Peripheral blood mononuclear cell (primary cell): ENCODE data around the genes NT5DC1, CALHM6, RSPH4A, KPNA5 and DCBLD1.

DNA sequence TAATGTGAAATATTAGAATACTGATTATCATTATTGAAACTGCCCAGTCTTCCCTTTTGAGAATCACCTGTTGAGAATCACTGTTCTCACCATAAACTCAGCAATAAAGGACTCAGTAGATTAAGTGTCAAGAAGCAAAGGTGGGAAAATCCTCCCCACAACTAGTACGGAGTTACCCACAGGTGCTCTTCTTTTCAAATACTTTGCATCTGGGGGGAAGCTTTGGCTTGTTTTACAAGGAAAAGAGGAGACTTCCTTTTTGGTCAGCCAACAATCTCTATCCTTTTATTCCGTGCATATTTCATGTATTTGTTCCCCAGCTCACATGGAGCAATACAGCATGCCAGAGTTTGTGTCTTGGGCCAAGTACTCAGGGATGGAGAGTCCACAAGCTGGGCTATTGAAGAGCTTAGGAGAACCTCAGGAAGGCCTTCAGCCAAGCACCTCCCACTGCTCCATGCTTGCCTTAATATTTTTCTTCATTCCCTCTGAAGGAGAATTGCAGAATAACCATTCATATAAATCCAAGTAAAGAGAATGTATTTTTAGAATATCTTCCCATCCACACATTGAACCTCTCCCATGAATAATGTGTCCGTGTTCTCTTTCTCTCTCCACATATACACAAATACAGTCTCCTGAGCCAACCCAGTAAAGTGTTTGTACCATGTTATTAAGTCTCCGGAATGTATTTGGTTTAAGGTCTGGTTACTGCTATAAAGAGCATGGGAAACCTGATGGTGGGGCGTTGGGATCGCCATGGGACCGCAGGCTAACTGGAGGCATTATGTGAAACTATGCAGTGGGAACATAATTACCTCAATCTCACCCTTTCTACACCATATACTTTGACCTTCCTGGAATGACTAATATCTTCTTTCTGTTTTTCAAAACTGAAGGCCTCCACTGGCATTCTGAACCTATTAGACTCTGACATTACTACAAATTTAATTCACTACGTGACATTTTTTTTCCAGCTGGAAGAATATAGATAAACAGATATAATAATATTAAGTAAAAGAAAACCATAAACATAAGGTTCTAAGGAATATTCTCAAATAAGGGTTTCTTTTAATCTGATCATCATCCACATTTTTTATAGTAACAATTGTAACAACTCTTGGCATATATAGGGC, 3.0 kb downstream of the LAMA4 start:
- PRO-cap, 8 experiments: no peak in any of the 8 experiments

- PRO-cap, 8 experiments: peak in 6 of 8 experiments; most common plus-strand start chr6:113631401 (in 4); most common minus-strand start chr6:113631201 (in 3)
Measured at GRCh38 chr6:113630638-113631707, 226.2 kb upstream of the MARCKS start.

DNA sequence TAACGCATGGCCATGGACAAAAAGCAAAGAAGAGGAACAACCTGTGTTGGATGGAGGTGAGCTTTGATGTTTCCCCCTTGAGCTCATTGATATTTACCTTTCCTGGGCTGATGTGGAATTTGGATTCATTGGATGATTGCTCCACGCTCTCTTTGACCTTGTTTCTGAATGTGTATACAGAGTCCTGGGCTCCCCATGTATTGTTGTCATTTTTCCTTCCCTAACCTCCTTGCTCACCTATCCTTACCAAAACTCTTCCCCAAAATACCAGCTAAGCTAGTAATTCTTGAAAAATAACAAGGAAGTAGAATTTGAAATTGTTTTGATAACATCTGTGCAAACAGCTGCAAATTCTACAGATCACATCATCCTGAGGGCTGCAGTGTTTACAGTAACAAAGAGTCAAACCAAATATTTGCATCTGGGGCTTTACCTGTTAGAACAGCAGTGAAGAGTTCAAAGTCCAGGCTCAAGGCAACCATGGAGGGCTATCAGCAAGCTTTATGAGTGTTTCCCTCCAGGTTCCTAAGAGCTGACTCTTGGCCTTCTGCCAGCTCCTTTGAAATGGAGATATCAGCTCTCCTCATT, 214.3 kb upstream of the MARCKS start:
- PRO-cap, 8 experiments: no peak in any of the 8 experiments

- PRO-cap, 8 experiments: no peak in any of the 8 experiments
Measured at GRCh38 chr6:113879067-113879701, 22.0 kb downstream of the MARCKS start.

GRCh38 chr6:116100543-116101676, at the start of gene NT5DC1:
TSS of gene NT5DC1 (plus strand) at chr6:116100853.
- PRO-cap, 8 experiments: peak in 8 of 8 experiments; most common plus-strand start chr6:116101247 (in 5); most common minus-strand start chr6:116100697 (in 8)

DNA sequence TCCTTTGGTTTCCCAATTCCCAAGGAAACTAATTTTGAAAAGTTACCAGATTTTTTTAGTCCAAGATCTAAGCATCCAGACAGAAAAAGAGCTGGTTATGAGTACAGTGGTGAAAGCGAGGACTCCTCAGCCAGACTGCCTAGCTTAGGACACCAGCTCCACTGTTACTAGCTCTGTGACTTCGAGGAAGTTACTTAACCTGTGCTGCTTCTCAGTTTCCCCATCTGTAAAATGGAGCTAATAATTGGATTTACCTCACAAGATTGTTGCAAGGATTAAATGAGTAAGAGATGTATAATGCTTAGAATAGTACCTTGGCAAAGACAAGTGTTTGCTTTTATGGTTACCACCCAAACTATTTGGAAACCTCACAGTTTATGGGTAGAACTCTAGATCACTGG, 1.1 kb downstream of the NT5DC1 start:
- PRO-cap, 8 experiments: no peak in any of the 8 experiments

DNA sequence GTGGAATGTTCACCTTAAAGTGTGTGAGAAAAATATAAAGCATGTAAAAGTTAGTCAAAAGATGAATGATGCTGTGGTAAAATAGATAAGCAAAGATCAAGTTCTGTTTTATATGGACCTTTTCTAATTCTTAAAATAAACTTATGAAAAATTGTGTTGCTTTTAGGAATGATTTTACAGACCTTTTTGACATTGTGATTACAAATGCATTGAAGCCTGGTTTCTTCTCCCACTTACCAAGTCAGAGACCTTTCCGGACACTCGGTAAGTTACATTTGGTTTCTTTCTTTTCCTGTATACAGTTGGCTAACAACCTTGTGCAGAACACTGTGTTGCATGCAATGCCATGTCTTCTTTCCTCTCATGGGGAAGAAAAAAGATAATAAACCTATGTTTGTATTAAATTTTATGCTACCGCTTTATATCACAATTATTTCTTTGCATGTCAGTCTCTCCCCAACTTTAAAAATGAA, 31.0 kb downstream of the TSPYL4 start:
- PRO-cap, 8 experiments: no peak in any of the 8 experiments

DNA sequence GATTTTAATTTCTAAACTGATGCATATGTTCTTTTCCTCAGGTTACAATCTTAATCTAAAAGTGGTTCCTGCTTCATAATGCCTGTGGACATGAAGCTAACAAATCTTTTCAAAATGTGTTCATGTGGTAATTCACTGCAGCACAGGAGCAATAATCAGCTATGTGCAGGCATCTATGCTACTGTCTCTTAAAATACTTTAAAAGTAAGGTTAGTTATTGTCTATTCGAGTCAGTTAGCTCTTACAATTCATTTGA, 852 bp upstream of the TSPYL4 start:
- PRO-cap, 8 experiments: no peak in any of the 8 experiments

DNA sequence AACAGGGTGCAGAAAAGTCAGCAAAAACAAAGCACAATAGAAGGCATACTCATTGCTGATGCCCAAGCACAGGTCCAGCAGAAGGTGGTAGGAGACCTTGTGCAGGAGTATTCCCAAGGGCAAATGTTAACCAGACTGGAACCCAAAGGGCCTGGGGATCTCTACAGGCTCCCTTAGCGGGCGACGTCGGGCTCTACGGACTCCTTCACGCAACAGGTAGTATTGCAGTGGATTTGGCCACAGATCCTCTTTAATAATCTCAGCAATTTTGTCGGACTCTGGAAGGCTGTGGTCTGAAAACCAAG, 1.4 kb downstream of the TSPYL1 start:
- PRO-cap, 8 experiments: peak in 5 of 8 experiments; most common minus-strand start position 215 of the sequence (in 5)

DNA sequence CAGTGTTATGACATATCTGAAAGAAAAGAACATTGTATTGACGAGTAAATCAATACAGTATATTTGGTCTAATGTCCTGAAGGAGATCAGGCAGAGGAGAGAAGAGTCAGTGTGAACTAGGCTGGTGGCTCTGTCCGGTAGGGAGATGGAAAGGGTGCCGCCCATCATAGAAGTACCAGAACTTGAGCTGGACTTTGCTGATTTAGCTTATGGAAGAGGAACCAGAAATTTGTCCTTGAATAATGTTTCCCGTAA, at the start of gene CALHM6:
TSS of gene CALHM6 (plus strand) at position 197 of the 255 bp plus-strand sequence.
- PRO-cap, 8 experiments: no peak in any of the 8 experiments

DNA sequence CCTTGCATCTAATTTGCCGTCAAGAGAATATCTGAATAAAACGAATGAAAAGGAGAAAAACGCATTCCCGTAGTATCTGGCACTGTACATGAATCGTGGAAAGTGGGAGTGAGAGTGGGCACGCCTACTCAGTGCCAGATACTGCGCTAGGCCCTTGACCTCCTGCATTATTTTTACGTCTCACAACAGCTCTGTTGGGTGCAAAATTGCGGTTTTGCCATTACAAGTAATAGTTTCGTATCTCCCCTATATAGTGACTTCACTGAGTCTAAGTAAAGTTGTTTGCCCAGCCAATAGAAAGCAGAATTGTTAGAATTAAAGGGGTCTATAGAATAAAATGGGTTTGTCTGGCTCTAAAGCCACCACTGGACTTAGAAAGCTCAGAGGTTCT, 1.4 kb downstream of the CALHM6 start:
- PRO-cap, 8 experiments: no peak in any of the 8 experiments

GRCh38 chr6:116512617-116512866, 1.1 kb downstream of the CALHM5 start:
- PRO-cap, 8 experiments: no peak in any of the 8 experiments

DNA sequence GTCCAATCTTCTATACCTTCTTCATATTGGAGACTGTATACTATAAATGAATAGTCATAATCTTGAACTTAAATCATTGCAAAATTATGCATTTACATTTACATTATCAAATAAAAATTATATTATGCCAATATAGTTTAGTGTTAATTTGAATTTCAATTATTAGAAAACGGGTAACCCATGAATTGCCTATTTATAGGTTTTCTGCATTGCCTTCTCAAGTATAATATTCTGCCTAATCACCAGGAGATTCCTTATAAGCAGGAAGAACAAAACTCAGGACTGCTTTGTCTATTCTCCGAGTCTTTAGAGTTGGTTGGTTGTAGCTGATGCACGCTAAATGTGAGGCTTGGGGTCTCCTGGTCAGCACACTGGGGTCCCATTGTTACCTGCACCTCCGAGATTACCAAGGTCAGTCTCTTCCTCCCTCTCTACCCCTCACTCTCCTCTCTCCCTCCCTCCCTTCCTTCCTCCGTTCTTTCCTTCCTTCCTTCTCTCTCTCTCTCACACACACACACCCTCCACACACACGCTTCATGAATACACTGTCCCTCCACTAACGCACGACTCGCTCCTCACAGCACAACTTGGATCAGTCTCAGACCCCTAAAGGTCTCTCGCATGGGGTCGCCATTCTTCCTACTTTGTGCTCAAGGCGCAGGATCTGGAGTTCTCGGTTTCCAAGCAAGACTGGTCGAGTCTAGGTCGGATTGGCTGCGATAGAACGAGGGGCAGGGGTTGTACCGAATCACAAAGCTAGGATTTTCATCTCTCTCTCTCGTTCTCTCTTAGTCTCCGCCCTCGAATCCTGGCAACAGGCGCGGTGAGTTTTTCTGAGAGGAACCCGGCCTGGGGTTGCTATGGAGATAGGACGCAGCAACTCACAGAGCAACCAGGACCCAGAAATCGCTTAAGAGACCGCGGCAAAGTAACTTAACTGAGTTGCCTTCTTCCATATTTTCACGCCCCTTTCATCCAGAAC, at the start of gene RSPH4A:
TSS of gene RSPH4A (plus strand) at position 861 of the 982 bp plus-strand sequence.
- PRO-cap, 8 experiments: no peak in any of the 8 experiments

- PRO-cap, 8 experiments: peak in 8 of 8 experiments; most common plus-strand start chr6:116681211 (in 8); most common minus-strand start chr6:116681004 (in 8)
Measured at GRCh38 chr6:116680889-116681713, at the start of gene KPNA5. TSS of gene KPNA5 (plus strand) at chr6:116681211.

GRCh38 chr6:117482071-117483102, at the start of gene DCBLD1:
TSS of gene DCBLD1 (plus strand) at chr6:117482674.
- PRO-cap, 8 experiments: peak in 8 of 8 experiments; most common plus-strand start chr6:117482720 (in 4); most common minus-strand start chr6:117482542 (in 8)

DNA sequence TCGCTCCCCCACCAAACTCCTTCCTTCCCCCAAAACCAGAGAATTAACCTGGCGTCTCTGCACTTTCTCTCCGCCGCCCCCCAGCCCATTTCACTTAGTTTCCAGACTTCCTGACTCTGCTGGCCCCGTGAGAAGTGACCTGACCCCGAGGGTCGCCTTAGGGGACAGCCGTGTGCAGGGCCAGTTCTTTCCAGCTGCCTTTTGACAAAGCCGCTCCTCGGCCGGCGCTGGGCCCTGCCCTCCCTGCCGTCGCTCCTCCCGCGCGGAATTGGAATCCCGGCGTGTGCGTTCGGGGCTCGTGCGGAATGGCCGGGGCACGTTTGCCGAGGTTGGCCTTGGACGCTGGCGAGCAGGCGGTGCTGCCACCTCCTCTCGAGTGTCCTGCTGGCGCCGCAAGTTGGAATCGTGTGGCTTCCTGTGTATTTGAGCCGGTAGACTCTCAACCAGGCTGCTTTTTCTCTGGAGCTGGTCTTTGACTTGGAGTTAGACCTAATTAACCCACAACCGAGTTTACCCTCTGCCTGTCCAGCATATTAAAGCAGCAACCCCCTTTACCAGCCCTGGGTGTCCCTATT, 716 bp downstream of the DCBLD1 start:
- PRO-cap, 8 experiments: peak in 4 of 8 experiments; most common plus-strand start position 266 of the sequence (in 1); most common minus-strand start position 270 of the sequence (in 4)

DNA sequence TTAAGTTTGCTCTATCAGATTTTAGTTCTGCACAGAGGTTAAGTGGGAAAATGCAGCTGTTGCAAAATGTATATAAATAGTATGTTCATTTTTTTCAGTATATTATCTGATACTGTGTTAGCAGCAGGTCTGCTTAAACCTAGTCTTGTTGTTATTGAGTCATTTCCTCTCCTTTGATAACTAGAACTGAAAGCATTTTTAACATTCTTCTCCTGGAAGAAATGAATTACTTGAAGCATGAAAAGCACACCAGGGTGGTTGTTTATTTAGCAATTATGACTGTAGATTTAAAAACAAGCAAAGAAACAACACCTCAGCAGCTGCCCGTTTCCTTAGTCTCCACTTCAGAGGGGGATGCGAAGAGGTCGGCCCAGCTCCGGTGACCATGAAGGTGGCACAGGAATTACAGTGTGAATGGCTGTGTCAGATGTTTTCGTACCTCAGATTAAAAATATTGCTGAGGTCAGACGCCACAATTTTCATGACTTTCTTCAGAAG, 53.5 kb downstream of the GOPC start:
- PRO-cap, 8 experiments: peak in 2 of 8 experiments; most common minus-strand start position 405 of the sequence (in 1)

DNA sequence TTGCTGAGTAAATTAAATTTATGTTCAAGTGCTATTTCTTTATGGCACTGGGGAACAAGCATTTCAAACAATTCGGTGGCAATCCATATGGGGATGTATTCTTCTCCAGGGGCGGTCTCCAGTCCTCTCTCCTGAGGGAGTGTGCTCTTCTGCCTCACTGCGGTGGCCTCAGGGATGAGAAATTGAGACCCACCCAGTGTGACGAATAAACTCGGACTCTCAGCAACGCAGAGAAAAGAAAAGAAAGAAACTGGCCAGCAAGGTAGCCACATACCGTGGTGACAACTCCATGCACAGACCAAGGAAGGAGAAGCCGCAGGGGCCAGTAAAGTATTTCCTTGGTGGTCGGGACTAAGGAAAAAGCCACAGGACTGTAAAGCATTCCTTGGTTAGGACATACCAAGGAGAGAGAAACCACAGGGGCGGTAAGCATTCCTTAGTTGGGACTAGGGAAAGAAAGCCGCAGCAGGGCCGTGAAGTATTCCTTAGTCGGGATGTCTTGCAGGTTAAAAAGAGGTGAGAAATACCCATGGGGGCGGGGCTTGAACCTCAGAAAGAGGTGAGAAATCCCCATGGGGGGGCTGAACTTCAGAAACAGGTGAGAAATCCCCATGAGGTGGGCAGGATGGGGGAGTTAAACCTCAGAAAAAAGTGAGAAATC, 13.6 kb upstream of the GOPC start:
- PRO-cap, 8 experiments: no peak in any of the 8 experiments

DNA sequence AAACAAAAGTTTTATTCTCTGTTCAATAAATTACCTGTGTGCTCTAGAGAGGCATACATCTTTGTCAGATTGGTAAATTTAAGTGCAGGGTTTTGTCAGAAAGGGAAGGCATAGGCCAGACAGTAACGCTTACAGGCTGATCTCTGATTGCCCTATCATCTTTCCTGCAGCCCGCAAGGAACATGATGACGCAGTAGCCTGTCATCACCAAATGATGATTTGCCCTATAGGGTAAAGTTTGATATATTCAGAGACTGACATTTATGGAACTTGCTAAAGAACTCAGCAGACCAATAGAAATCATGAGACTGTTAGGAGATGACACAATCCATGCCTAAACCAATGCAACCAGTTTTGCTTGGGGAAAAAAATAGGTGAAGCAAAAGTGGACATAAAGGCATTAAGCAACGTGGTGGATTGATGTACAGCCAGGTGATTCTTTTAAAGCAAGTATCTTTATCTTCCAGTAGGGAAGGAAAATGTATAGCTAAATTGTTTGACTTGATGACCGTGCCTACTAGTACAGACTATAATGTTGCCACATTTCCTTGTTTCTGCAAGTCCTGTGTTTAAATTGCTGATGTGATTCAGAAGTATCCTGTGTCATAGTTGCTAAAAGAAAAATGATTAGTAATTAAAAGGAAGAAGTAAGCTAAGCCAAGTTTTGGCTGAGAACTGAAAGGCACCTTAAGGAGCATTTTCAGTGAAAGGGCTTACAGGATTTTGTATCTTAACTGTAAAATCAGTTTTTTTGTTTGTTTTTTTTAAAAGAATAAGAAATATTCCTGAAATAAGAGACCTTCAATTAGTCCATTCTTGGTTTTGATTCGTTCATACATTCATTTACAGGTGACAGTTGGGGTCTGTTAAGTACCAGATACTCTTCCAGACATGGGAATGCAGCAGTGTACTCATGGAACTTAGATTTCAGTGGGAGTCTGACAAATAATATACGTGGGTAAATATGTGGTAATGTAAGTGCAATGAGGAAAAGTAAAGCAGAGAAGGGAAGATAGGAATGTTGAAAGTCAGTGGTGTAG, 2.5 kb downstream of the NUS1 start:
- PRO-cap, 8 experiments: peak in 5 of 8 experiments; most common minus-strand start position 145 of the sequence (in 5)

GRCh38 chr6:118012836-118013462, 105.9 kb downstream of the SLC35F1 start:
- PRO-cap, 8 experiments: no peak in any of the 8 experiments